SJCRH30 (cell line): ENCODE data around the genes LCE1C, SPRR1A, SPRR2E, LORICRIN, S100A7A and S100A6.

GRCh38 chr1:152708202-152708438 lies 160 bp downstream of the LCE4A start:
- RAMPAGE, long total RNA, result no peak

- RAMPAGE, long total RNA, result no peak
Measured at GRCh38 chr1:152721459-152721669, 2.0 kb downstream of the C1orf68 start.

DNA sequence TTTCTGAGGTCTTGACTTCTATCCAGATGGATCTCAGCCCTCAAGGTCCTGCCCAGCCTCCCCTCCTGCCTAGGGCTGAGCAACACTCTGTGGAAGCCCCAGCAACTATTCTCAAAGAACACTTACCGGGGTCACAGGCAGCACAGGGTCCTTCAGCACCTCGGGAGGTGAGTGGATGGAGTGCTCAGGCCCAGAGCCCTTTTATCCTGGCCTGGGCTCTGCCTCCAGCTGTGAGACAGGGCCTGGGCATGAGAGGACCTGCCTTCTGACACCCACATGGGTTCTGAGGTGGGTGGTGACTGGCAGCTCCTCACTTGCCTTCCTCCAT lies at the start of gene LCE1C:
Gene LCE1C (minus strand): TSS at position 177 of the 328 bp plus-strand sequence.
- RAMPAGE, long total RNA, result no peak

DNA sequence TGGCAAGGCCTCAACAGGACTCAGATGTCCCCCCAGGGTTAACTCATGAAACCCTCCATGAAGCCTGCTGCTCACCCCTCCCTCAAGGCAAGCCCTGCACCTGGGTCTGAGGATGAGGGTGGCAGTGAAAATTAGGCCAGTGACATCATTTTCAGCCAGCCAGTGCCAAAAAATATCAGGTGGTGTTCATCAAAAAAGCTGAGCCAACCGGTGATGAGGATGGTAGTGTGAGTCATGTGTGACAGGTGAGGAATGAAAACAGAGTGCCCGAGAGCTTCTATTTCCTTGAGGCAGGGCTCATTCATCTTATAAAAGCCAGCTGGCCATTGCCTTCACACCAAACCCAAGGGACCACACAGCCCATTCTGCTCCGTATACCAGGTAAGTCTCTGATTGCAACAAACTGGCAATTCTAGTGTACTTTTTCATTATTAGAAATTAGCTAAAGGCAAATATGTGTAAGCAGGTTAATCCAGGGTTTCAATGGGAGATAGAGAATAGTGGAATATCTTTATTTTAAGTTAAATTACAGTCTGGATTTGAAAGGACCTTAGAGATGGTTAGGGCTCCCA lies at the start of gene SPRR1A:
Gene SPRR1A (plus strand): TSS at position 337 of the 572 bp plus-strand sequence.
- RAMPAGE, long total RNA, result no peak

DNA sequence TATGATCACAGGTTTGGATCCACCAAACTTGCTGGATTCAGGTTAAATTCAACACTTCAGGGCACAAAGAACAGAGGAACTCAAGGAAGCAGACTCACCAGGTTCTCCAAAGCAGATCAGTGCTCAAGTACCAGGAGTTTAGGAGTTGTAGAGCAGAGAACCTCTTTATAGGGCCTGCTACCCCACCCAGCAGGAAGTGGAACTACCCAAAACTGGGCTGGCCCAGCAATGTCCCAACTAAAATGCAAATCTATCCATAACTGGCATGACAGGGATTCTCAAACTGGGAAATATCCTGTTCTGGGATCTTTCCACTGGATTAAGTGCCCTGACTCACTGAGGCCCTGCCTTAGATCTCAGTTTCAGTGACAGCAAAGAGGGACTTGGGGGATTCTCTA lies at the start of gene SPRR2E:
Gene SPRR2E (minus strand): TSS at position 141 of the 398 bp plus-strand sequence.
- RAMPAGE, long total RNA, result no peak

DNA sequence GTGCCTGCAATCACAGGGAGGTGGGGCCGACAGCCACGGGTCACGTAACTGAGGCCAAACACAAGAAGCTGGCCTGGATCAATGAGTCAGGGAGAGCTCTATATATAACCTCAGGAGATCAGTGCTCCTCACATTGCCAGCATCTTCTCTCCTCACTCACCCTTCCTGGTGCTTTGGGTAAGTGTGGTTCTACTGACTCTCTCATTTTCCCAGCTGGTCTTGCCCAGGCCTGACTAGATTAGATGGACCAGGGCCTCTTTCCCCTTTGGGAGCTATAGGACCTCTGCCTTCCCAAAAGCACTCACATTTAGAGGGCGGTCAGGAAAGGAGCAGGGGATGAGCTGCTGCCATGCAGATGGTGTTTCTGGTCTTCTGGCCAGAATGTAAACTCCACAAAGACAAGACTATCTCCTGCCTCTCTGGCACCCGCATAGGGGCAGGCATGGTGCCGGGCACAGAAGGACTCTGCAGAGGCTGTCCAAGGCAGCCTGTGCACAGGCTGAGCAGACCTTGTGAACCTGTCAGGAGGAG lies at the start of gene LORICRIN:
Gene LORICRIN (plus strand): TSS at position 131 of the 531 bp plus-strand sequence.
- RAMPAGE, long total RNA, result no peak

GRCh38 chr1:153344125-153344561 lies 4.5 kb downstream of the PGLYRP4 start:
- RAMPAGE, long total RNA, result no peak

DNA sequence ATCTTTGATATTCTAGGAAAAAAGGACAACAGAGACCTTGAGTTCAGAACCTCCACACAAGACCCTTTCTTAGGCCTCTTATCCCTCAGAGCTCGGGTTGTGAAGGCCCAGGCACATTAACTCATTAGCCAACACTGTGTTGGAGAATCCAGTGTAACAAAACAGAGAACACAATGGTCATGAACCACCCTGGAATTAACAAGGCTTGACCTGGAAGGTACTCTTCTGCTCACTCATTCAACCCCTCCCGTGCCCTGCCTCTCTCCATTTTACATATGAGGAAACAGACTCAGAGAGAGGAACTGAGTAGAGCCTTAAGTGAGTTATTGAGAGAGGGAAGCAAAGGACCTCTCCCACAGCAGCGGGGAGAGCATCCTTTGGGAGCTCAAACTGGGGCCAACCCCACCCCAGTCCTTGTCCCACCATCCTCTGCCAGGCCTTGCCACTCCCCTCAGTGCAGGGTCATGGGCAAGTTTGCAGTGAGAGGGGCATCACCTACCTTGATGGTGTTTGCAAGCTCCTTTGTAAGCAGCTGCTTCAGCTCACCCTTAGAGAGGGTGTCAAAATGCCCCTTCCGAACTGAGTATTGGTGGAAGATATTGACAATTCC lies 1.4 kb downstream of the S100A12 start:
- RAMPAGE, long total RNA, result no peak

GRCh38 chr1:153416324-153416602 lies at the start of gene S100A7A:
S100A7A (plus strand) TSS chr1:153416520.
- RAMPAGE, long total RNA, result no peak

DNA sequence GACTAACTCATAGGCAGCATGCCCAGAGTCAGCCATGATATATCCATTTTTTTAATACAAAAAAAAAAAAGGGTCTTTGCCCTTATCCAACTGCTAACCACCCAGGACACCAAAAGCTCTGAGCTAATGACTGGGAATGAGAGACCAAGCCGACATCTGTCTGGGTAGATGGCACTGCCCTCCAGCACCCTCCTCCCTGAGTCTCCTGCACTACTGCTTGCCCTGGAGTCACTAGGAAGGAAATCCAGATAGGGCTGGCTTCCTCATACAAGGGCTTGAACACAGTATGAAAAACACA lies 28.1 kb upstream of the S100A7 start:
- RAMPAGE, long total RNA, result no peak

- RAMPAGE, long total RNA, result start-site peak on the minus strand at chr1:153535991-153536045, 318 and 25 reads in 2 replicates
Measured at GRCh38 chr1:153535908-153536560, at the start of gene S100A6. S100A6 (minus strand) TSS chr1:153535991.

DNA sequence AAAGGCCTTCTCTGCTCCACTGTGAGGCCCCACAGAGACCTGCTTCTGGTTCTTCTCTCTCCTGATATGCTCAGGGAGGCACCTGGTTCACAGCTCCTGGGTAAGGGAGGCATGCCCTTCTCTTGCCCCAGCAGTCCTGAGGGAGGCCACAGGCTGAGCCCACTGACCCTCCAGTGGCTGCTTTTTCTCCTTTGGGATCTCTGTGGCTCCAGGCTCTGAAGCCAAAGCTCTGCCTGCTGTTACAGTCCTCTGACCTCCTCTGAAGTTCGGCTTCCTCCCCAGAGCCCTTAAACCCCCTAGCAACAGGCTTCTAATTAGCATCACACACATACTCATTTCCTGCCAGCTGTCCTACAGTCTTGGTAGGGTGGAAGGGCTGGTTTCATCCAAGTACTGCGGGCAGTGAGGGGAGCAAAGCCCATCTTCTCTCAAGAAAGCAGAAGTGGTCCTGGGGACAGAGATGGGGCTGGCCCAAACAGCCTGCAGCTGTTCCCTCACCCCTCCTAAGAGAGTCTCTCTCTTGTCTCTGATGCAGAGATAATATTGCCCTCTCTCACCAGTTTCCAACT lies 14.2 kb downstream of the S100A16 start:
- RAMPAGE, long total RNA, result no peak

- RAMPAGE, long total RNA, result no peak
Measured at GRCh38 chr1:153603297-153603814, 9.6 kb downstream of the S100A16 start.

DNA sequence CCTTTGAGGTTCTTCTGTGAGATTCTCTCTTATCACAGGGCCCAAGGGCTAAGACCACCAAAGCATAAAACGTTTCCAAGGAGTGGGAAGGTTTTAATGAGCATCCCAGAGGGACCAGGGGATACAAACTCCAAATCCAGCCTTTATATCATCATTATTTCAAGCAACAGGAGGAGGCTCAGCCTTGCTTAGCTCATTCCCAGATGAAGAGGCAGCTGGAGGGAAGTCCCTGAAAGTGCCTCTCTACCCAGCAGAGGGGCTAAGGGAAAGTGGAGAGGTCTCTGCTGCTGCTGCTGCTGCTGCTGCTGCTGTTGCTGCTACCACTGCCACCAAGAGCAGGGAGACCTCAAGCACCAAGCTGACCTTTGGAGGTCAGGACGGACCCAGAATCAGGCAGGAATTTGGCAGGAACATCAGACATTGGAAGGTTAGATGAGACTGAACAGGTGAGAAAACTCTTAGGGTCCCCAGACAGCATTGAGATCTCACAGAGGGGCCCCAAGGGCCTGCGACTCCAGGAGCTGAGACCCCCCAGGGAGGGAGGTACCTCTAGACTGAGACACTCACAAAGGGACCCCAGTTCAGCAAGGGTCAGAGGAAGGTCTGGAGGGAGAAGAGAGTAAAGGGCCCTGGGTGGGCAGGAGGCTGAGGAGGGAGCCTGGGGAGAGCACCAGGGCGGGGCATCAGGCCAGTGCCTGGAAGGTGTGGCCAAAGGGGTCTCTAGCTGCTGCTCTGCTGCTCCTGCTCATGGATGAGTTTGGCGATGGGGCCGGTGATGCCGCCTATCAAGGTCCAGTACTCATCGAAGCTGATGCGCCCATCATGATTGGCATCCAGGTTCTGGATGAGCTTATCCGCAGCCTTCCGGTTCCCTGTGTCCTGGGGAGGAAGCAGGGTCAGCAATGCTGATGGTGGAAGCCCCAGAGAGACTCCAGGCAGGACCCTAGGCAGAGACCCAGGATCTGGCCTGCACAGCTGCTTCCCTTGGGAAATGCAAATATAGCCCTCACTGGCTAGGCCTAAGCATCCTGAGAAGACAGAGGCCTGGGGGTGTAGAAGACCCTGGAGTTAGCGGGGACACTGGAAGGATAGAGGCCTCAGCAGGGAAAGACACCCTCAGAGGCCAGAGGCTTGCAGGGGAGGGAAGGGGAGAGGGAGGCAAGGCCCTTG lies 5.7 kb downstream of the S100A16 start:
- RAMPAGE, long total RNA, result no peak

- RAMPAGE, long total RNA, result no peak
Measured at GRCh38 chr1:153661010-153662005, 2.8 kb downstream of the SNAPIN start.

DNA sequence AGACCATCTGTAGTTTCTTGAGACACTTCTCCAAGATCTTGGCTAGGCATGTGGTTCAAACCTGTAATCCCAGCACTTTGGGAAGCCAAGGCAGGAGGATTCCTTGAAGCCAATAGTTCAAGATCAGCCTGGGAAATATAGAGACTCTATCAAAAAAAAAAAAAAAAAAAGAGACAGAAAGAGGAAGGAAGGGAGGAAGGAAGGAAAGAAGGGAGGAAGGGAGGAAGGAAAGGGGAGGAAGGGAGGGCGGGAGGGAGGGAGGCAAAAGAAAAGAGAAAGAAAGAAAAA lies 20.4 kb upstream of the INTS3 start:
- RAMPAGE, long total RNA, result no peak

DNA sequence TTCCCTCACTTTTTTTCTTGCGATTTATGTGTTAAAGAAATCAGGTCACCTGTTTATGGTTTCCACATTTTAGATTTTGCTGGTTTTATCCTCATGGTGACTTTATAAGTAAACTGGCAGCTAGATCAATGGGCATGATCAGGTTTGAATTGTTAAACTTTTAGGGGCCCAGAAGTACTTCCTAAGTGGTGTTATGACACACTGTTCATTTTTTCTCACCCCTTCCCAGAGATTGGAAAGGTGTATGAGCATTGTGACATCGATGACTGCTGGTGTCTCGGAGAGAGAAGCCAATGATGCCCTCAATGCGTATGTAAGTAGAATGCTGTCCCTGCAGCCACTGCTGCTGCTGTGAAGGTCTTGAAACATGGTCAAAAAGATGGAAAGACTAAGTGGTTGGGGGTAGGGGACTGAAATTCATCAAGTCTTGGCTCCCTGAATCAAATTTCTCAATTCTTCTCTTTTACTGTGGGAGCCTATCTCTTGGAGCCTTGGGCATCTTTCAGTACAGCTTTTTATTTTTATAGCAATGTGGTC lies 12.6 kb downstream of the INTS3 start:
- RAMPAGE, long total RNA, result no peak

- RAMPAGE, long total RNA, result no peak
Measured at GRCh38 chr1:153749211-153749808, 21.5 kb downstream of the INTS3 start.

DNA sequence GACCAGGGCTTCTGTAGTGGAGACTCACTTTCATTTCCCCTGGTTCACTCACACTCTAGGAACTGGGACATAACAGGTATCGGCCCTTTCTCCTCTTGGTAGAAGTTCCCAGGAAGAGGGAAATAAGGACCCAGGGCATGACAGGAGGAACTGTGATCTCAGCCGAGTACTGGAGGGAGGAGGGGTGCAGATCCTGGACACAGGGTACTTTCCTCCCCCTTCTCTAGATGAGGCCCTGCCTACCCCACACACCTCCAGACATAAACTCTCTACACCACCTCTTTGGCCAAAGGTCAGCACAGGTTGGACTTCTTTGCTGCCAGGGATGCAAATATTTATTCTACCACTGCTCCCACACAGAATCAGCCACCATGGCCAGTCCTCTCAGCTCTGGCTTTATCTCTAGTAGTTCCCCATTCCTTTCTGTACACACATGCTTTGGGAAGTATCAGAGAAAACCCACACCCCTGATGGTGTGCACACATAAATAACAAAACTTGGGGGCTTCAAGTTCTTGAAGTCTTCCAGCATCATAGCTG lies 6.9 kb upstream of the SLC27A3 start:
- RAMPAGE, long total RNA, result no peak

DNA sequence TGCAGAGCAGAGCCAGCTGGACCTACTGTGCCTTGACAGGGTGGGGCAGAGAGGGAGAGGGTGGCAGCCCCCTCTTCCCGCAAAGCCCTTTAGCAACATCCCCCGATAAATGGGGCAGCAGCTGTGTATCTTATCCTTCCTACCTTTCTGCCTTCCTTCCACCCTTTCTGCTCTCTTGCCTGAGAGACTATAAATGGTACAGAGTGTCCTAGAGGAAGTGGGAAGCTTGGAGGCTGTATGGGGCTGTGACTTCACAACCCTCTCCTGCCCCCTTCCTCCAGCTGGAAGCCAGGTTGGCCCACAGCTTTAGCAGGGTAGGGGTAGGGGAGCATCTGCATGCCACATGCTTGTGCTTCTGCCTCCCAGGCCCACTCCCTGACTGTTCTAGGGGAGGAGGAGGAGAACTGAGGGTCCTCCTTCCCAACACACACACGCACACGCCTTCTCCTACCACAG lies 4.0 kb upstream of the SLC27A3 start:
- RAMPAGE, long total RNA, result no peak